SUDHL5 (cell line): ENCODE measurements around a stretch of chr19.

DNA sequence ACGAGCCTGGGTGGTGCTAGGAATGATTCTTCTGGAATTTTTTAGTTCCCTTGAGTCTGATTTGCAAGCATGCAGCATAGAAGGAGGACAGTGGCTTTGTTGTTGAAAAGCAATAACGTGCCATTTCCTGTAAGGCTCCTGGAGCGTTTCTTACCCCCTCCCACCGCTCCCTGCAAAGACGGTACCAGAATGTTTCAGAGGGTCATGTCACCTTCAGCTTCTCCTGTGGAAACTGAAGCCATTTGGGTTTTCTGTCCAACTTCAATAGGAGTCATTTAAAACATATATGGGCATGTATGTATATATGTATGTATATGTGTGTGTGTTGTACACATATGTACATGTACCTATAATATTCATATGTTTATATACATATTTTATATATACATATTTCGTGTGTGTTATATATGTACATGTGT, 1.6 kb downstream of the SLC25A42 start:
- PRO-cap = no peak

DNA sequence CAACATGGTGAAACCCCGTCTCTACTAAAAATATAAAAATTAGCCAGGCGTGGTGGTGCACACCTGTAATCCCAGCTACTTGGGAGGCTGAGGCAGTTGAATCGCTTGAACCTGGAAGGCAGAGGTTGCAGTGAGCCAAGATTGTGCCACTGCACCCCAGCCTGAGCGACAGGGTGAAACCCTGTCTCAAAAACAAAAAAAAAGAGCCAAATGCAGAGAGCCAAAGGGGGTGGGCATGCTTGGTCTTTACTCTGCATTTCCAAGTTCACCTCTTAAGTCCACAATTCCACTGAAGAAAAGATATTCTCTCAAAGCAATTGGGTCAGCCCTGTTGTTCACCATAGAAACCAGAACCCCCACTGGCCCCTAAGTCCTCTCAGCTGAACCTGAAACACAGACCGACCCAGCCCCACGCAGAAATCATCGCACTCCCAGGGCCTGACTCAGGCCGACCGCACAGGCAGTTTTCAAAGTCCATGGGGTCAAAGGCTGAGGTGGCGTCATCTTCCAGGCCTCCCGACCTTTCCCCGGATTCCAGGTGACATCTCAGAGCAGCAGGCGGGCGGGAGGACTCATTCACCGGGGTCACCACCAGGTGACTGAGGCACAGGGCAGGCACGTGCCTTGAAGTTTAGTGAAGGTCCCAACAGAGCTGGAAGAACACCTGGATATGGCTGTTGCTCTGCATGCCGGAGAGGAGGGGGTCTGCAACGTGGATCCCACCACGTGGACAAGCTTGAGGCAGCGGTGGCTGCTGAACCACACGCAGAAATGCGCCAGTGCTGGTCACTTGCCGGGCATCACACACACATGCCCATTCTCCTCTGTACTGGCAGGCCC, 33.2 kb downstream of the SLC25A42 start:
- PRO-cap = no peak

DNA sequence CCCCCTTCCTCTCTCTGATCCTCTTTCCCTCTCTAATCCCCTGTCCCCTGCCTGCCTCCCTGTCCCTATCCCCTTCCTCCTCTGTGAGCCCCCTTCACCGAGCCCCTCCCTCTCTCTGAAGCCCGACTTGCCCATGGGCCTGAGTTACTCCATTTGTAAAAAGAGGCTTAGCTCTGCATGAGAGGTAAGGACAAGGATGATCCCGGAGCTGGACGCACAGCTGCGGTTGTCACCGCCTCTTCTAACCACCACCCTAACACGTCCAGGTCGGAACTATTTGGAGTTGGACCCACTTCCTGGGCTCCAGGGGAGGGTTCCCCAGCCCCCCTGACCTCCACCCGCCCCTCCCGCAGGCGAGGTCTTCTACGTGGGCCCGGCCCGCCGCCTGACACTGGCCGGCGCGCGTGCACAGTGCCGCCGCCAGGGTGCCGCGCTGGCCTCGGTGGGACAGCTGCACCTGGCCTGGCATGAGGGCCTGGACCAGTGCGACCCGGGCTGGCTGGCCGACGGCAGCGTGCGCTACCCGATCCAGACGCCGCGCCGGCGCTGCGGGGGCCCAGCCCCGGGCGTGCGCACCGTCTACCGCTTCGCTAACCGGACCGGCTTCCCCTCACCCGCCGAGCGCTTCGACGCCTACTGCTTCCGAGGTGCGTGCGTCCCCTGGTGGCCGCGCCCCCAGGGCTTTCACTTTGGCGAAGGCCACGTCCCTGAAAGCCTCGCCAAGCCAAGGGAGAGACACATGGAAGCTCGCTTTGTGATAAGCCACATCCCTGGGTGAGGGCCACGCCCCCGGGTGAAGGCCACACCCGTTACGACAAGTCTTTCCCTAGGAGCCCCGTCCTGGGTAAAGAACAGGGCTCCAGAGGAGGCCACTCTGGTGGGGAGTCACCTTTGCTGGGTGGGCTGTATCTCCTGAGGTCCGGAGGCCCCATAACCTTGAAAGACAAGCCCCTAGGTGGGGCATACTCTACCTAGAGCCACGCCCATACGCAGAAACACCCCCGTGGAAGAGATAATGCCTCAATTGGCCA, 13.2 kb downstream of the NCAN start:
- PRO-cap = no peak

DNA sequence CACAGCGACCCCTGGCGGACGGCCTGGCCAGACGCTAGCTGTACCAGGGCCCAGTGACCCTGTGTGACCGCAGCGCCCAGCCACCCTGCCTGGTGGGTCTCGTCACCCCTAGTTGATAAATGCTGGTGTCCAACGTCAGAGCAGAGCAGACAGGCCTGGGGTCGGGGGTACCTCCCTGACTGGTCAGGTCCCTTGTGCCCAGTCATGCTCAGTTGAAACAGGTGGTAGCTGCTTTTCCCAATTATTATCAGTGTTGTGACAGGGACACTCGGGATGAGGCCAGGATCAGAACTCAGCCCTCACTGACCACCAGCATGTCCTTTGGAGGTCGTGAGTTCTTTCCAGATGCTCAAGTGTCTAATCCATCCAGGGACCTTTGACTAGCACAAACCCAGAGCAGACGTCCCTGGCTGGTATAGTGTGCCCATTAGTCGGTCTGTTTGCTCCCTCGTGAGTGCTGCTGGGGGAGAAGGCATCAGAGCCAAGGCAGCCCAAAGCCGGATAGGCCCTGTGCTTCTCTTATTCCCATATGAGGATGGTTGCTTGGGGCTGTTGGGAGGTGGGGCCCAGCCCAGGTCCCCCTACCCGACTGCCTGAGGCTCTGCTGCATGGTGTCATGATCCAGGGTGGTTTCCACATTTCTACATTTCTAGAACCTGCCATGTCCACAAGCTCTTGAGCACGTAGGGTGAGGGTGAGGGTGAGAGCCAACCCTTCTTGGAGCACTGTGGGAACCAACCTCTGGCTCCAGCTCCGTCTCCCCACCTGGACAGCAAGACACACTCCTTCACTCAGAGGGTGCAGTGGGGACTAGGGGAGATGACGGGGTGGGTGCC, 22.5 kb downstream of the MAU2 start:
- PRO-cap = no peak

DNA sequence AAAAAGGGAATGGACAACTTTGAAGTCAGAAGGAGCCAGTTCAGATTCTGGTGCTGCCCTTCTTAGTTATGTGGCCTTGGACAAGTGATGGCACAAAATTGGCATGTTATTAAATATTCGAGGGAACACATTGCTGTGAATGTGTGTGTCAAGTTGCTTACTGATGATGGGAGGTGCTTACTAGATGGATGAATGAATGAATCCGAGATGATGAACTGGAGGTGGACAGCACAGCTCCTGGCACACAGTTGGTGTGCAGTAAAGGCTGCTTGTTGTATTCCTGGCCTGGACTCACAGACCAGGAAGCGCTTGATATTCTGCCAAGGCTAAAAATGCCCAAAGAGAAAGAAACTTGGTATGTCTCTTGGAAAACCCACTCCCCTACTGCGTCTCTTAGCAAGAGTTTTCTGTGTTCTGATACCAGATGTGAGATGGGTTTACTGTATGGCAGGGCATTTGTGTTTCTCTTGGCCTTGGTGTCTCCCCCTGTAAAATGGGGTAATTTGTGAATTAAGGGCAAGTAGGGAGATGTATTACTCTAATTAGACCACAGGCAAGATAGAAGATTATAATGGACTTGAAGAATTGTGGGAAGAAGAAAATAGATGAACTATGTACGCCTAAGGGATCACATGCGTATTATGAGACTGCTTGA, 15.2 kb upstream of the GATAD2A start:
- PRO-cap = no peak

DNA sequence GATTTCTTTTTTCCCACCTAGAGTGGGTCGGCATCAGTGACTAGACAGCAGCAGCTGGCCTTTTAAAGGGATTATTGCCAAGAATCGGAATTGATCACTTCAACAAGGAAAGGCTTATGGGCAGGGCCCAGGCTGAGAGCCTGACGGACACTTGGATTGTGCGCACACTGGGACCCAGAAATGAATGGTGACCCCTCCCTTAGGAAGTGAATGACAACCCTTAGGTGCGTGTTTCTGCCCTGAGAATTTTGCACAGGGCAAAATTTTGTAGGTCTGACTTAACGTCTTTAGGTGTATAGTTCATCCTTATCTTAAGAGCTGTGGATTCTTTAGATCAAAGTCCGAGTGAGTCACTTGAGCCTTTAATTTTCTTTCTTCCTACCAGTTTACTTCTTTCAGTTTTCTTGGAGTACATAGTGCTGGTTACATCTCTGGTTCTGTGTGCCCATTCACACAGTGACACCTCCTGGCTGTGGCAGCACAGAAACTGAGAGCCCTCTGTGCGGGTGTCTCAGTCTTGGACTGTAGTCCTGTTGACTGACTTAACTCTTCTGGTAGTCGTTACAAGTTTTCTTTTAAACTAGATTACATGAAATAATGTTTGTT, 1.3 kb downstream of the GATAD2A start:
- PRO-cap = no peak

DNA sequence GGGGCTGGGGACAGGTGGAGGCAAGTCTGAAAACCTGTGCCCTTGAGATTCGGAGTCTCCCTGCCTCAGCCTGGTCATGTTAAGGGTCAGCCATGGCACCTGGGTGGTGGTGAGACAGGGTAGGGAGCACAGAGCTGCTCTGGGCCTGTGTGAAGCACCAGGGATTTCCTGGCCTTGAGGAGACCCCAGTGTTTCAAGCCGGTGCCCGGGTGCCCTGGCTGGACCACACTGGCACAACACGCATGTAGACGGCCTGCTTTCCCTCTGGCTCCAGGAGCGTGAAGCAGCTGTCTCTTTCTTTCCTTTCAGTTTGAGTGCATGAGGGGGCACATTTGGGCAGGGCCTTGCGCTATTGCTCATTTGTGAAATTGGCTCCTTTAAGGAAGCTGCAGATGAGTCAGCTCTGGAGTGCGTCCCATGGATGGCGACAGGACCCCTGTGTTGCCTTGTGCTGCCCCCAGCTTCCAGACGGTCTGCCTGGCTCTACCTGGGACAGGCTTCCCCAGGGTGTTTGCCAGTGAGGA, 51.7 kb downstream of the TSSK6 start:
- PRO-cap = no peak

- PRO-cap = no peak
Measured at GRCh38 chr19:19464972-19465979, 50.1 kb downstream of the TSSK6 start.

- PRO-cap = no peak
Measured at GRCh38 chr19:19492105-19492653, 23.2 kb downstream of the TSSK6 start.

GRCh38 chr19:19498196-19499195, 16.9 kb downstream of the TSSK6 start:
- PRO-cap = no peak

DNA sequence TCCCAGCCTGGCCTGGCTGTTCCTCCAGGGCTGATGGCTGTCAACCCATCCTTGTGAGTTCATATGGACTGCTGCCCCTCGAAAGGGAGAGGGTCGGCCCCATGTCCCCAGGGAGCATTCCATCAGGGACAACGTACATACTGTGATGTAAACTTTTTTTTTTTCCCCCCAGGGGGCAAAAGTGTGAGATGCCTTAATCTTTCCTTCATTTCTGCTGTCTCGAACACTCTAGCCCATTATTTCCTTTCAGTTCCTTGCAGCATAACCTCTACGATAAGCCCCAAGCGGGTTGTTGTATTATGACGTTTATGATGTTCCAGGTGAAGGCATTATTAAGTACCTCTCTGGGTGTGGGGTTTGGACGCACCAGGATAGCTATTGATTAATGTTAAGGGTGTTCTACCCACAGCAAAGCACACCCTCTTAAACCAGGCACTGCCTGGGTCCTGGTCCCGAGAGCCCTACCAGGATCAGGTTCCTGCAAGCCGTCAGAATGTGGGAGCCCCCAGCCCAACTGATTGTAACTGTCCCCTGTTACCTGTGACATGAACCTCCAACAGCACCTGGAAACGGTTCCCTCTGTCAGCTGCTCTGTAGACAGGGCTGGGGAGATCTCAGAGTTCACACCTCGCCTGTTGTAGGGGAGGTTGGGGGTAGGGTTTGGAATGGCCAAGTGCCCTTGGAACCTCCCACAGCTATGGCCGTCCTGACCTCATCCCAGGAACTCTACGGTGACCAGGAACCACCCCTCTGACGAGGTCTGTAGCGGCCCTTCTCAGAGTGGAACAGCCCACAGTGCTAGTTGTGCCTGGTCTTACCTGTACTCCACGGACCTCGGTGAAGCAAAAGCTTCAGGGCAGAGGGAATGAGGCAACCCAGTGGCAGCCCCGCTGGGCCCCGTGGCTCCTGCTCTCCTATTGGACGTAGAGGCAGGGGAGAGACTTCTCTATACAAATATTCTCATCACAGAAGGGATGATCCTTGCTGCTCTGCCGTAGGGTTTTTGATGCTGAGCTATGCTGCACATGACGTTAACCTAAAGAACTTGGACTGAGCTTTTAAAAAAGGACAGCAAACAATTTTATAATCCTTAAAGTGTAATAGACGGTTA, 7.4 kb downstream of the TSSK6 start:
- PRO-cap = no peak

- PRO-cap = no peak
Measured at GRCh38 chr19:19590959-19591692, 27.4 kb downstream of the PBX4 start.

GRCh38 chr19:19660930-19662278, 2.1 kb downstream of the ATP13A1 start:
- PRO-cap = bidirectional peak, plus-strand start at chr19:19662160, minus-strand start at chr19:19662018

- PRO-cap = no peak
Measured at GRCh38 chr19:19822101-19822523, 562 bp upstream of the ZNF506 start.

DNA sequence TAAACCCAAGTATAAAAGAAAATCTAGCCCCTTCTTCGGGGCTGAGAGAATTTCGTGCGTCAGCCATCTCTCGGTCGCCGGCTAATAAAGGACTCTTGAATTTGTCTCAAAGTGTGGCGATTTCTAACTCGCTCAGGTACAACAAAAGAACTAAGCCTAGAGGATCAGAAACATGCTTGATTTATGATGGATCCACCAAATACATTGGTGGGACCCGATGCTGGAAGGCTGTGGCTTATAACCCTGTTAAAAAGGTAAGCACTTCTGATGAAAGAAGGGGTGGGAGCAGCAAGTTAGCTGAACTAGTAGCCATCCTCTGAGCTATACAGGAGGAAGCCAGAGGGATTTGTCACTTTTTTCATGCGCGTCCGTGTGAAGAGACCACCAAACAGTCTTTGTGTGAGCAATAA, 9.3 kb upstream of the ZNF90 start:
- PRO-cap = no peak

DNA sequence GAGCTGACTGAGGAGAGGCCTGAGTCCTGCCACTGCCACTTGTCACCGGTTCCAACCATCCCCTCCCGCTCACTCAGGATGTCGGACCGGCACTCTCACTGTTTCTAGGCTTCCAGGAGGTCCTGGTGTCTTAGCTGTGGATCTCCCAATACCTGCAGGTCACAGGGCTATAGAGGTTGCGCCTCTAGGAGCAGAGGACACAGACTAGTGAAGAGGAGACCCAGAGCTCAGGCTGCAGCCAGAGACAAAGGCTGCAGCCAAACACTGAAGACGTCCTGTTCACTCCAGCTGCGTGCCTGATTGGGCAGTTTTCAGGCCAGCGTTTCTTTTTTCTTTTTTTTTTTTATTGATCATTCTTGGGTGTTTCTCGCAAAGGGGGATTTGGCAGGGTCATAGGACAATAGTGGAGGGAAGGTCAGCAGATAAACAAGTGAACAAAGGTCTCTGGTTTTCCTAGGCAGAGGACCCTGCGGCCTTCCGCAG, 15.3 kb upstream of the ZNF486 start:
- PRO-cap = no peak

GRCh38 chr19:20260706-20261042, 93.7 kb downstream of the ZNF486 start:
- PRO-cap = bidirectional peak, plus-strand start at chr19:20260916, minus-strand start at chr19:20260866

DNA sequence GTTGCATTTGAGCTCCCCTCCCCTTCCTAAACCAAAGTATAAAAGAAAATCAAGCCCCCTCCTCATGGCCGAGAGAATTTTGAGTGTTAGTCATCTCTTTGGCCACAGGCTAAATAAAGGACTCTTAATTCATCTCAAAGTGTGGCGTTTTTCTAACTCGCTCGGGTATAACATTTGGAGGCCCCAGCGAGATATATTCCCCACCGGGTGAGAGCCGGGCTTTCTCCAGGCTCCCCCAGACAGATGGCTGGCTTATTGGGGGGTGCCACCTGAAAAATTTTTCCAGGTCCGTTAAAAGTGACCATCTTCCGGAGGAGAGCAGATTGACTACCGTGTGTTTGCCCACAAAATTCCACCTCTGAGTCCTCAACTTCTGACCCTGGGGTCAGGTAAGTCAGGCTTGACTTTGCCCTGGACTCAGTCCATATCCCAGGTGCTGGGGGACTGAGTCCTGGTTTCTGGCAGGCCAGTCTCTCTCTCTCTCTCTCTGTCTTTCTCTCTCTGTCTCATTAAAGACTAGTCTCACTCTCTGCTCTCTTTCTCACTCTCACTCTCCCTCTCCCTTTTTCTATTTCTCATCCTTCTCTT, 195.5 kb downstream of the ZNF486 start:
- PRO-cap = no peak

DNA sequence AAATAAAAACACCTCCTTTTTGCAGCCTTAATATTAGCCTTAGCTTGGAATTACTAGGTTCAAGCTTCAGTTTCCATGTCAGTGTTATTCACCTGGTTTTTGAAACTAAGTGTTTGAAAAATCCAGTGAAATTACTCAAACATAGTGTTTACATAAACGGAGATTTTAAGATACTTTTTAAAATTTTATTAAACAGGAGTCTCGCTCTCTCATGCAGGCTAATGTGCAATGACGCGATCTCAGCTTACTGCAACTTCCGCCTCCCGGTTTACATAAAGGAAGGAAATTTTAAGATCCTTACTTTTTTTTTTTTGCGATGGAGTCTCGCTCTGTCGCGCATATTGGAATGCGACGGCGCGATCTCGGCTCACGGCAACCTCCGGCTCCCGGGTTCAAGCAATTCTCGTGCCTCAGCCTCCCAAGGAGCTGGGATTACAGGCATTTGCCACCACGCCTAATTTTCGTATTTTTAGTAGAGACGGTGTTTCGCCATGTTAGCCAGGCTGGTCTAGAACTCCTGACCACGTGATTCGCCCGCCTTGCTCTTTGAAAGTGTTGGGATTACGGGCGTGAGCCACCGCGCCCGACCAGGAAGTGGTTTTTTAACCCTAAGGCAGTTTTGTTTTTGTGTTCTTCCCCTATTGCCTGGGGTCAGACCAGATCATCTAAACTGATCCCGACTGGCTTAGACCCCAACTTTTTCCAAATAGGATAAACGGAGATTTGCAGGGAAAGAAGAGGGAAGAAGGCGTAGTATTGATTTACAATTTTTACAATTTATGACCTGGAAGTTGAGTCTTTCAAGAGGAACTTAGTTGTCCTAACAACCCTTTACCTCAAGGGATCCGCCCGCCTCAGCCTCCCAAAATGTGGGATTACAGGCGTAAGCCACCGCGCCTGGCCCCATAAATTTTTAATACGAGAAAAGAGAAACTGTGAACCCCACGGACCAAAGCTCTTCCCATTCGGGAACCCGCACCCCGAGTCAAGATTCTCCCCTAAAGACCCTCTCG, 142.1 kb downstream of the ZNF737 start:
- PRO-cap = bidirectional peak, plus-strand start at position 633 of the sequence, minus-strand start at position 604 of the sequence

- PRO-cap = no peak
Measured at GRCh38 chr19:20660394-20660930, 909 bp downstream of the ZNF626 start.